Epithelial cell of alveolus of lung (primary cell): ENCODE measurements around a stretch of chr7.

- RAMPAGE, long total RNA = no peak
- RRBS = no CpG with 5 or more reads among the region's 10 CpGs
These were observed 744 bp upstream of the ABCF2 start for GRCh38 chr7:151227753-151228145.

GRCh38 chr7:151251038-151251621 is 2.6 kb upstream of the SMARCD3 start:
- RAMPAGE, long total RNA = no peak
- RRBS = no CpG with 5 or more reads among the region's 17 CpGs

- RAMPAGE, long total RNA = no peak
- RRBS = no CpG with 5 or more reads among the region's 7 CpGs
These were observed 27.6 kb upstream of the SMARCD3 start for GRCh38 chr7:151275986-151276549.

- RAMPAGE, long total RNA = no peak
- RRBS = no CpG with 5 or more reads among the region's 25 CpGs
These were observed 27.8 kb downstream of the WDR86 start for GRCh38 chr7:151382078-151382494.

DNA sequence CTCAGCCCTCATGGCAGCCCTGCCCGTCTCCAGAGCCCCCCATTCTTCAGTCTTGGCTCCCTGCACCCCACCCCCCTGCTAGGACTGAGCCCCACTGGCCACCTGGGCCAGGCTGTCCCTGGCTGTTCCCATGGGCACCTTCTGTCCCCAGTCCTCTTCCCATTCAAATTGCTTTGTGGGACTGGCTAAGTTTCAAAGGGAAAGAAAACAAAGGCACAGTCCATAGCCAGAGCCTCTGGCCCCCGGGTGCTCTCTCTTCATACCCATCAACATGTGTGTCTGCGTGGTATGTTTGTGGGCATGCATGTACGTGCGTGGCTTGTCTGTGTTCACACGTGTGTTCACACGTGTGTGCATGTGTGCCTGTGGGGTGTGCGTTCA is 17.0 kb downstream of the WDR86 start:
- RAMPAGE, long total RNA = no peak
- RRBS = no CpG with 5 or more reads among the region's 8 CpGs

- RAMPAGE, long total RNA = no peak
- RRBS = no CpG with 5 or more reads among the region's 3 CpGs
These were observed 24.7 kb downstream of the RHEB start for GRCh38 chr7:151494926-151495453.

DNA sequence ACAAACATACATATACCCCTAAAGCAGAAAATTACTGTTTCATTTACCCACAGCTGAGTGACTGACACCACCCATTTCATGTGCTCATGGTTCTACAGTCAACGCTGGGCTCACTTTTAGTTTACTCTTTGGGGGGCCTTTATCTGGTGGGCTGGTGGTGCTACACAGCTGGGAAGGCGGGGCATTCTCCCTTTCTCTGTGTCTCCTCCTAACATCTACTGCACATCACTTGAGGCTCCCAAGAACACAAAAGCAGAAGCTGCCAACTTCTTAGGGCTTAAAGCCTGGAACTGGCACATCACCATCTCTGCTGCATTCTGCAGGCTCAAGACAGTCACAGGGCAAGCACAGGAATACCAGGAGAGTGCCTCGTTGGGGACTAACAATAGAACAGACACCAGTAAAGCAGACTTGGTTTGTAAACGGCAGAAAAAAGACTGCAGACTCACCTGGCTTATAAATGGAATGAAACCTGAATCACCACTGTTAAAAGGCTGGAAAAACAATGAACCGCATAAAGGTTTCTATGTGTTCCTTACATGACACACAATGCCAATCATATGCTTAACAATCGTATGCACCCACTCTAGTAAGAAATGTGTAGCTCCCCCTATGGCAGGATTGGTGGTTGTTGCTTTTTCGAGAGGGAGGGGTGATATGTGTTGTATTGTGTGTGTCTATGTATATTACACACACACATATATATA is 12.8 kb downstream of the RHEB start:
- RAMPAGE, long total RNA = no peak
- RRBS = no CpG with 5 or more reads among the region's 7 CpGs

DNA sequence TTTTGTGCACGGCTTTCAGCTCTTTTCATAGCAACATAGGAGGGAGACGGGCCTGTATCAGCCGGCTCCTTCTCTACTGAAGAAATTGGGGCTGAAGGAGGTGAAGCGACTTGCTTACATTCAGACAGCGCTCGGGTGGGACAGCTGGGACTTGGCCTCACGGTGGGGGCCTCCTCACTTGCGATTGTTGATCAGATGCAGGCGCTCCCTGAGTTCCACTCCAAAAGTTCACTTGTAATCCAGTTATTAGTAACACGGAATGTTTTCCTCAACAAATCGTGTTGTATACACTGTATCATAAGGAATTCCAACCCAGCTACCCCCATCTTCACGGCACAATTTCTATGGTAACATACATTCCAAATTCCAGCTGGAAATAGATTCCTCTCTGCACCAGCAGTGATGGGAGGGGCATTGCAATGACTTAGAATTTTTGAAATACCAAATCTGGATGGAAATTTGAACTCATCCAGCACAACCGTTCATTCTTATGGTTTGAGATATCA is 38.8 kb upstream of the RHEB start:
- RAMPAGE, long total RNA = no peak
- RRBS = 72% methylated on average over 2 of the region's 13 CpGs

DNA sequence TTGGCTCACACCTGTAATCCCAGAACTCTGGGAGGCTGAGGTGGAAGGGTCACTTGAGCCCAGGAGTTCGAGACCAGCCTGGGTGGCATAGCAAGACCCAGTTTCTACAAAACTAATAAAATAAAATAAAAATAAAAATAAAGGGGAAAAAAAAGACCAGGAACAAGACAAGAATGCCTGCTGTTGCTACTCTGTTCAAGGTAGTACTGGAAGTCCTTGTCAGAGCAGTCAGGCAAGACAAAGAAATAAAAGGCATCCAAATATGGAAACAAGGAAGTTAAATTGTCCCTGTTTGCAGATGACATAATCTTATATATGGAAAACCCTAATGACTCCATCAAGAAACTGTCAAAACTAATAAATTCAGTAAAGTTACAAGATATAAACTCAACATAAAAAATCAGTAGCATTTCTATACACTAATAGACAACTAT is 76.2 kb upstream of the RHEB start:
- RAMPAGE, long total RNA = no peak
- RRBS = no CpG with 5 or more reads among the region's 1 CpG

DNA sequence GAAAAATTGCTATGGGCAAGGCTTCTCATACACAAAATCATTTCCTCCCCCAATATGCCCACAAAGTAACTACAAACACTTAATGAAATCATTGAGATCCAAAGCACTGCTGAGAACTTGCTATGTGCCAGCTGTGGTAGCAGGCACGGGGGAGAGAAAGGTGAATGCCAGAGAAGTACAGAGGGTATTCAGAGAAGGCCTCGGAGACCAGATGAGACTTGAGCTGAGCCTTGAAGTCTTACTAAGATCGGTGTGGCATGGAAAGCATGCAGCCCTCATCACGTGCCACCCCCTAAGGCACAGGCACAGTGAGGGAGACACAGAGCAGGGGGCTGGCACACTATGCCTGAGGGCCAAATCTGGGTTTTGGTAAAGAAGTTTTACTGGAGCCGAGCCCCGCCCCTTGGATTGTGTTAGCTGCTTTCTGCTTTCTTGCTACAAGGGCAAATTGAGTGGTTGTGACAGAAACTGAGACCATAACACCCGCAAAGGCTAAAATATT is 109.1 kb upstream of the RHEB start:
- RAMPAGE, long total RNA = no peak
- RRBS = no CpG with 5 or more reads among the region's 7 CpGs

GRCh38 chr7:151632801-151633559 is 113.3 kb upstream of the RHEB start:
- RAMPAGE, long total RNA = no peak
- RRBS = no CpG with 5 or more reads among the region's 24 CpGs

DNA sequence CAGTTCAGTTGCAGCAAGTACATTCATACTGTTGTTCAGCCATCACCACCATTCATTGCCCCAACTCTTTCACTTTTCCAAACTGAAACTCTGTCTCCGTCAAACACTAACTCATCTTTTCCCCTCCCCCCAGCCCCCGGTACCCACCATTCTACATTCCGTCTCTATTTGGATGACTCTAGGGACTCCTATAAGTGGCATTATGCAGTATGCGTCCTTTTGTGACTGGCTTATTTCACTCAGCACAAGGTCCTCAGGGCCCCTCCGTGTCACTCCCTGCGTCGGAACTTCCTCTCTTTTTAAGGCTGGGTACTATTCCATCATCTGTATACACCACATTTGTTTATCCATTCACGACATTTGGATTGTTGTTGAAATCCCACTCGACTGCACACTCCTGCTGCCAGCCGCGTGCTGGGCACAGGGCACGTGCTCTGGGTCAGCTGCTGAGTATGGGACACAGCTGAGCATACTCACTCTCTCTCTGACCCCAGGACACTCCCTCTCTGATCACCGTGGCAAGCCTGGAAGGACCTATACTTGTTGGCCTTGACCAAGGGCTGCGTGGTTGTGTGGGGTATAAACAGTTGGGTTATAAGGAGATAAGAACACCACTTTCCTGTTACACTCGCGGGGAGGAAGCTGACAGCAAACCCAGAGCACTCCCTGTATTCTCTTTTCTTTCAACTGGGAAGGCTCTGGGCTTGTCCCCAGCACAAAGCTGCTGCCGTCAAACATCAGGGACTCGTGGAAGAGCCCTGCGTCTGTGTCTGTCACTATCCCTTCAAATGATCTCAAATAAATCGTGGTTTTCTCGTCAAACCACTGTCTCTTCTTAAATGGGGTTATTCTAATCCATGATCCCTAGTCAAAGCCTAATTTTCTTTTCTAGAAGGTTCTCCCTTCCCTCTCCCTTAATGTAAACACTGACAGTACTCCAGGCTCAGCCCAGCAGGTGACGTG is 153.0 kb upstream of the RHEB start:
- RAMPAGE, long total RNA = no peak
- RRBS = no CpG with 5 or more reads among the region's 22 CpGs

DNA sequence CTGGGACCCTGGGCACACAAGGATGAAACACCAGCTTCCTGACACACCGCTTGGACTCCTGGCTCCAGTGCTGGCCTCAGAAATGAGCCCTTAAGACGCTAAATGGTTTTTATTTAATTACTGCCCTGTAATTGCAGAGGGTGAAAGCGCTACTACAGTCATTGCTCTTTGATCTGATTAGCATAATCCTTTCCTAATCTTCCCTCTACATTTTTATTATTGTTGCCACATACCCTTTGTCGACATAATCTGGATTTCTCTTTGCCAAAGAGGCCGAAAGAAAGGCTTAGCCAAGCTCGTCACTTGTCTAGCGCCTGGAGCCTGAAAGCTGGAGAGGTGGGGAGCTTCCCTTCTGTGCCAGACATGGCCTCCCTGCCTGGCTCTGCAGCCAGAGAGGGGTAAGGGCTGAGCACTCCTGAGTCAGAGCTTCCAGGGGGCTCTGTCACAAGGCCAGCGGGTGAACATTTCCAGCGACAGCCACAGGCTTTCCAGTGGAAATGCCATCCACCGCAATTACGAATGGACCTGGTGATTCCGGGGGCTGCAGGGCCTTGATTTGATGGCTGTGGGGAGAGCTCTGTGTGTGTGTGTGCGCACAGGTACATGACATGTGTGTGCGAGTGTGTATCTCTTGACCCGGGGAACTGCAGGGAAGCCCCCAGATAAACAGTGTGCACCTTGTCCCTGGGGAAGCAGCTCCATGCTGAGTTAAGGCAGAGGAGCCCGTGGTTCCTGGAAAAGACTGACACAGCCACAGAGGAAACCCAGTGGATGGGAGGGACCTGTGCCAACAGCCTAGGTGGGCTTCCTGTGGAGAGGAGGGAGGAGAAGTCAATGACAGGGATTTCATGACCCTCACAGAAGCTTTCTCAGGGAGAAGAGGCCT is 145.7 kb downstream of the PRKAG2 start:
- RAMPAGE, long total RNA = no peak
- RRBS = 85% methylated on average over 3 of the region's 16 CpGs

DNA sequence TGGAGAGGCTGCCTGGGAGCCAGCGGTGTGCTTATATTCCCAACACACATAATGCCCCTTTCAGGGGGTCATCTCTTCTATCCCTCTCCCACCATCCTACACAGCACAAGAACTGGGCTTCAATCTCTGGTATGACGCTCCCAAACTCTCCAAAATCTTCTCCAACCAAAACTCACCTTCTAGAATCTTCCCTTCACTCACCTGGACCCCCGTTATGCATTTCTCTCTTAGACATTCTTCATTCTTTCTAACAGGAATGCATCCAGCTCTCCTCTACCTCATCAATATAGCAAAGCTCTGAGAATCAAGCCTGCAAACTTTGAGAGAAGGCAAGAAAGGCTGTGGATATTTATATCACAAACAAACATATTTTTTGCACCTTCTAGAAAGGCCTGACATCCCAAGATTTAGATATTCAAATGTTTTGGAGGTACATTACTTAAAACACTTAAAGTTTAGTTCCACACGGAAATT is 104.7 kb downstream of the PRKAG2 start:
- RAMPAGE, long total RNA = no peak
- RRBS = no CpG with 5 or more reads among the region's 4 CpGs

GRCh38 chr7:151779437-151780125 is 97.3 kb downstream of the PRKAG2 start:
- RAMPAGE, long total RNA = no peak
- RRBS = no CpG with 5 or more reads among the region's 13 CpGs

- RAMPAGE, long total RNA = no peak
- RRBS = no CpG with 5 or more reads among the region's 25 CpGs
These were observed 68.3 kb downstream of the PRKAG2 start for GRCh38 chr7:151808339-151809204.

DNA sequence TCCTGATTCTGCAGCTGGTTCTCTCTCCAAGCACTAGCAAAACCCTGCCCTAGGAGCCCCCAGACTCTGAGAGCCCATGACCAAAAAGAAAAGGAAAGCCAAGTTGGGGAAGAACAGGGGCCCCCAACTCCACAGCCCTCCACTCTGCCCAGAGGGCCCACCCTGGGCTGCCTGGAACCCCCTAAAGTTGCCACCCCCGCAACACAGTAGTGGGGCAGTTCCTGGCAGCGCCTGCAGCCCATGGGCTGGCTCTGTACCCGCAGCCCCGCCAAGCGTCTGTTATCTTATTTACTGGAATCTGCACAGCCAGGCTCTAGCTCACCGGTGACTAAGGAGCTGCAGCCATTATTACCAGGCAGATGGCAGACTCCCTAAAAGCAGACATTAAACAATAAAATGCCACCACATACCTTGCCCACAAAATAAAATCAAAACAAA is 66.5 kb downstream of the PRKAG2 start:
- RAMPAGE, long total RNA = no peak
- RRBS = no CpG with 5 or more reads among the region's 6 CpGs

DNA sequence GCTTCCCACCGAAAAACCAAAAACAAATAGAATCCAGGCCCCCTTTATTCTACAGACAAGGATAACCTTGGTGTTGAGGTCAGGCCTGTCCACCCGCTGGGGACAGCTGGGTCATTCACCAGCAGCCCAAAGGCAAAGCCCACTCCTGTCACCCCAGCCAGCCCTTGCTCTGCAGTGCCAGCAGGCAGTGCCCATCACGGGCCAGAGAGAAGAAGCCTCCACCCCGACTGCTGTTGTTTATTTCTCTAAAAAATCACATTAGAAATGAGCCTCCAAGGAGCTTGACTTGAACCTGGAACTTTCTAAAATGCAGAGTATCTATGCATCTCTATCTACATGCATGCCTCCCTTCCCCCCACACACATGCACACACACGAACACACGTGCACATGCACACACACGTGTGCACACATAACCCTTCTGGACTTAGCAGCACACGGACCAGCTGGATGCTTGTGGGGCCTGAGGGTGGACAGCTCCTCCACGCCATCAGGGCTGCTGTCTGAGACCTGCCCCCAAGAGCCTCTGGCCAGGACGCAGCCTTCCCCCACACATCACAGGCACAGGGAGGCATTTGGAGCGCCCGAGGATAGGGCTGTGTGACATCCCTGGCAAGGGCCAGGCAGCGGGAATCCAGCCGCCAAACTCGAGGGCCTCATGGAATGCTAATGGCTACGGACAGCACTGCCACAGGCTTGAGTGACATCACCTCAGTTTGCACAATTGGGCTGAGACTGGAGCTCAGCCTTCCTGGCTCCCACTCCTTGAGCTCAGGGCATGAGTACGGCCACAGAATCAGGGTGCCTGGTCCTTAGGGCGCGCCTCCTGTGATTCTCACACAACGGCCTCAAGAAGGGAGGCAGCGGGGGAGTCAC is 22.7 kb downstream of the PRKAG2 start:
- RAMPAGE, long total RNA = no peak
- RRBS = no CpG with 5 or more reads among the region's 21 CpGs

- RAMPAGE, long total RNA = no peak
- RRBS = no CpG with 5 or more reads among the region's 6 CpGs
These were observed 21.2 kb downstream of the PRKAG2 start for GRCh38 chr7:151855639-151856265.

DNA sequence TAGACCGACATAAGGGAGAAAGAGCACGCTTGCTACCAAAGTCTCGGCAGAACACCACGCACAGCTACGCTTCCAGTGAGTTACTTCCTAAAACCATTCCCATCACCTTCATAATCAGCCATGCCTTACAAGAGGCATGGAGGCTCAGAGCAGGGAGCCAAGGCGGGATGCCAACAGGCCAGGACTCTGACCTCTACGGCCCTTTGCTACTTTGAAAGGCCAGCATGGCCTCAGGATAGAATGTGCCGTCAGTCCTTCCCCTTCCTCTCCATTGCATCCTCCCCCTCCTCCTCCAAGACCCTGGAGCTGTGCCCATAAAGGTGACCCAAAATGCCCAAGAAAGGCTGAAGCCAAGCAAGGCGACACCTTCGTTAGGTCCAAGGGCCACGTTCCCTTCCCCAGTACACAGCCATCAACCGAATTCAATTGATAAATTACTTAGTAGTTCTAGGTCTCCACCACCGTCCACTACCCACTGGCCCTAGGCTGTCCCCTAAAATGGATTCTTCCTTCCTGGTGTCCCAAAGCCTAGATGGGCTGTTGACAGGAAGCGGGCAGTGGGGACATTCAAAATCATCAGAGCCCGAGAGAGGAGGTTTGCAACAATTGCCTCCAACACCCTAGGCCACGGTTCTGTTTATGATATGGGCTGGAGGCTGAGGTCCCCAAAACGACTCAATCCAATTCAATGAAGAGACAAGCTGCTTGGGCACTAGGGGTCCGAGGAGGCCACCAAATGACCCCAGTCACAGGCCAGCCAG is 5.5 kb downstream of the PRKAG2 start:
- RAMPAGE, long total RNA = no peak
- RRBS = no CpG with 5 or more reads among the region's 18 CpGs